ENCODE measurements around a stretch of chr2.

DNA sequence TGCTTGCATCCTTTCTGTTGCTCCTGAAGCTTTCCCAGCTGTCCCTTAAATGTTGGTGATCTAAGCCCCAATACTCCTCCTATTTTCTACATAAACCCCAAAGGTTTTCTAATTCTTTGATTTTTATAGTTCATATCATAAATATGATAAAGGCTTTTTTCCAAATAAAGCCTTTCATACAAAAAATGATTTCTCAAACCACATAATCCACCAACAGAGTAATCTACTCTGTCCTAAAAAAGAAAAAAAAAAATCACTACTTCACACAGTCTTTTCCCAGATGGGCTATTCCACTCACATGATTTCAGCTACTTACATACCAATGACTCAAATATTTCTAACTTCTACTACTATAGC, 57.2 kb downstream of the SLC66A3 start:
- PRO-cap = no peak
- RAMPAGE, long total RNA, 4 experiments = no peak in any of the 4 experiments

GRCh38 chr2:11303779-11304398, 40.5 kb downstream of the ROCK2 start:
- PRO-cap = no peak
- RAMPAGE, long total RNA, 4 experiments = no peak in any of the 4 experiments

DNA sequence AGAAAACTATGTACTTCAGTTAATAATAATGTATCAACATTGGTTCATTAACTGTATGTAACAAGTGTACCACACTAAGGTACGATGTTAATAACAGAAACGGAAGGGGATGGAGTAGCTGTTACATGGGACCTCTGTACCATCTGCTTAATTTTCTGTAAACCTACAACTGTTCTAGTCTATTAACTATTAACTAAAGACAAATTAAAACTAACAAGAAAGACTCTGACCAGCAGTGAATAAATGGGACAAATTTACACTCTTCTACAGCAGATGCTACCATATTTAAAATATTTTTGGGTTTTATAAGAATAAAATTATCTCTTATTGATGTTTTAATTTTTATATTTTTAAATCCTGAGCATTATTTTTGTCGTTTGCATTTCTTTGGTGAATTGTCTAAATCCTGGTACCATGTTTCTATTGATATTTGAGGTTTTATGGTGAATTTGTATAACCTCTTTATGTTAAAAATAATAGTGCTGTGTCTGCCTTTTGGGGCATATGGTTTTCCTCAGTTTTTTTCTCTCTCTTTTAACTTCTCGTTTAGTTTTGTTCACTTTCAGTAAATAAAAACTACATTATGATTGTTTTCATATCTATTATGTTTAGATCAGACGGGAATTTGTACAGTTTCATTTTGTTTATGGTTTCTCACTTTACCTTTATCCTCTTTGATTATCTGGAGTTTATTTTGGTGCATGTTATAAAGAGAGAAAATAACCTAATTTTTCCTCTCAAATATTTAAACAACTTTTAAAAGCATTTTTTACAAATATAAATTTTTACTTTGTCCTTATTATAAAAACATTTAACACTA, 31.1 kb downstream of the ROCK2 start:
- PRO-cap = no peak
- RAMPAGE, long total RNA, 4 experiments = no peak in any of the 4 experiments

GRCh38 chr2:11343437-11343975, 930 bp downstream of the ROCK2 start:
- PRO-cap = no peak
- RAMPAGE, long total RNA, 4 experiments = no peak in any of the 4 experiments

DNA sequence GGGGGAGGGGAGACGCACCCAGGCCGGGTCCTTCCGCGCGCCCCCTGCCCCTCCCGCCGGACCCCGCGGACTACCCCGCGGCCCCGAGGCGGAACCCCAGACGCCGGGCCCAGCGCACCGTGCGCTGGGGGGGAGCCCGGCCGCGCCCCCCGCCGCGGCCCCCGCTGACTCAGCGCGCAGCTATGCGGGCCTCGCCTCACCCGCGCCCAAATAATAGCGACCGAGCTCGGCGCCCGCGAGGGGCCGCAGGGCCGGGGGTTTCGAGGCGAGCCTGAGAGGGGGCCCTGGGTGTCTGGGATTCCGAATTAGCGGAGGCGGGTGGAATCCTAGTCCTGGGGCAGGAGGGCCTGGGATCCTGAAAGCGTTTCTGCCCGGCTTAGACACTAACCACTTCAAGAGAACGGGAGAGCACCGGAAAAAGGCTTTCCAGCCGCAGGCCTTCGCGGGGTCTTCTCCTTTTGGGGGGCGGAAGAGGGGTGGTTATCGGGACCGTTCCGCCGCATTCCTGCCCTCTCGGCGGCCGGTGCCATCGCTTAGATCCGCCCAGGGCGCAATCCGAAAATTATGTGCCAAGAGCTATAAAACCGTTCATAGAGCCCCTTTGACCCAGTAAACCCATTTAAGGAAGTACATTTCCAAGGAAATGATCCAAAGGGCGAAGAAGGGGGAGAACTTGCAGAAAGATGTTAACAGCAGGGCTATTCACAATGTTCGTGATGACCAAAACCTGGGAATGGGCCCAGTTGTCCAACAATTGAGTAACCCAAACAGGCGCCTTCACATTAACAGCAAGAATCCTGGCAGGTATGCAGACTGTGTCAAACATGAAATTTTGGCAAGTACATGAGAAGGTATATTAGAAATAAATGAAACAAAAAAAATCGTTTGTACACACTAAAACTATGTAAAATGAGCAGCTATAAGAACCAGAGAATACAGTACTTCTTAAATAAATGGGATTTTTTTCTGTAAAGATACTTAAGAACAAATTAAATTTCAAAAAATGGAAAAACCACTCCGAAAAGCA, 763 bp upstream of the ROCK2 start:
- PRO-cap = no peak
- RAMPAGE, long total RNA, 4 experiments = no peak in any of the 4 experiments

DNA sequence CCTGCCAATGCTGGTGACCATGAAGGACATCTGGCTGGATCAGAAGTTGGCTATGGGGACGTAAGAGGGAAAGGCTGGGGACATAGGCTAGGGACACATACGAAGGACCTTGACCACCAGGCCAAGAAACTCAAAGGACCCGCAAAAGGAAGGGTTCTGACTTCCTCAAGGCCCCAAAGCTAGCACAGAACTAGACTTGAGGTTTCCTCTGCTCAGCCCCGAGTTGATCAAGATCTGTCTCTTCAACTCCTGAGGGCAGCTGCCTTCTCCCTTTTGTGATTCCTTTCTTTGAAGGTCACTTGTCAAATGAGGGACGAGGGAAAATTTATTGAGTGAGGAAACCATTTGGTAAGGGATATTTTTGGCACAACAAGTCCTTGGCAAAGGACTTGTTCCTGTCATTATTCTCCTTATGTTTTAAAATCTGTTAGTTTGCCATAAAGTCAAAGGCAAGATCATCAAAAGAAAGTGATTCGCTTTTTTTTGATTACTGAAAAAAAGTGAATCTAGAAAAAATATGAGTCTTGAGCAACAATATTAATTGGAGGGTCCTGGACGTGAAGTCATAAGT, 12.3 kb upstream of the ROCK2 start:
- PRO-cap = no peak
- RAMPAGE, long total RNA, 4 experiments = no peak in any of the 4 experiments

DNA sequence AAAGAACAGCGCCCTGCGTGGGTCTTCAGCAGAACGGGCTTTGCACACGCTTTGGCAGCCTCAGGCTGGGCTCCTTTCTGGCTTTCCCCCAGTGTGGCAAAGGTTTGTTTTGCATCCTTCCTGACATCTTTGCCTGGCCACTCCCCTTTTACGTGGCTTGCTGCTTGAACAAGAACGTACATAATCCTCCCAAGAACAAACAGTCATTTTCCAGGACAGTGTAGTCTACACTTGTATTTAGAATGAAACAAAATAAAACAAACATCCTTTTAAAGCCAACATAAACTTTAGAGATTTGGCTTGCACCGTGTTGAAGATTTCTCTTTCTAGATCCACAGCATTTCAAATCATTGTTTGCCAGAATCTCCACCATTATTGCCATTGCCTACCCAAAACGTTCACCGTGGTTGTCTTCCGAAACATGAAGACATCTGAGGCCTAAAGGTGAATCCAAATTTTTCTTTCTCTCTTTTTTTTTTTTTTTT, 25.4 kb upstream of the GREB1 start:
- PRO-cap = no peak
- RAMPAGE, long total RNA, 4 experiments = no peak in any of the 4 experiments

DNA sequence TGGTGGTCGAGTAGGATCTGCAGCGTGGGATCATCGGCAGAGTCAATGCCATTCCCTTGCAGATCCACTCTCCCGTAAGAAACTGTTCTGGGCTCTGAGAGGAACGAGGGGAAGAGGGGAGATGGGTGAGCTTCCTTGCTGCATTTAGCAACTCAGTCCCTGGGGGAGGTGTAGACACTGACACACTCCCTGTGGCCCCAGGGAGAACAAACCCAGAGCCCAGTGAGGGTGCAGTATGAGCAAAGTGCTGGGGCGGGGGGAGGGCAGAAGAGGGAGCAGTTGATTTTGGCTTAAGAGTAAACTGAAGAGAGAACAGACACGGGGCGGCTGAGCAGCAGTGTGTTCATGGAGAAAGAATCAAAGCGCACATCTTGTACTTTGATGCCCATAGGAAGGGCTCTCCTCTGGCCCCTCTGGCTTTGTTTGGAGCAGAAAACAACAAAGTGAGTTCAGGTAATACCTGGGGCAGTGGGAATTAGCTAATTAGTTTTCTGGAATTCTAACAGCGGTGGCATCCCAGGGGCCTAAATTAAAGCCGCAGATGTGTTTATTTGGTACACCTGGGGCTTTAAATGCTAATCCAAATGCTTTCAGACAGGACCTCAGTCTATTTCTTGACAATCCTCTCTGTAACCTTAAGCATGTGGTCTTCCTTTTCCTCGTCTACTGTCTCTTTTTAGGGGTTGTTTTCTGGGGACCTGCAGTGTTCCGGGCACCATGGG, 8.7 kb downstream of the GREB1 start:
- PRO-cap = no peak
- RAMPAGE, long total RNA, 4 experiments = start-site peak on the plus strand in 2 of 4 experiments, centred at positions 258 to 295 of the sequence, 10 to 20 reads per replicate

DNA sequence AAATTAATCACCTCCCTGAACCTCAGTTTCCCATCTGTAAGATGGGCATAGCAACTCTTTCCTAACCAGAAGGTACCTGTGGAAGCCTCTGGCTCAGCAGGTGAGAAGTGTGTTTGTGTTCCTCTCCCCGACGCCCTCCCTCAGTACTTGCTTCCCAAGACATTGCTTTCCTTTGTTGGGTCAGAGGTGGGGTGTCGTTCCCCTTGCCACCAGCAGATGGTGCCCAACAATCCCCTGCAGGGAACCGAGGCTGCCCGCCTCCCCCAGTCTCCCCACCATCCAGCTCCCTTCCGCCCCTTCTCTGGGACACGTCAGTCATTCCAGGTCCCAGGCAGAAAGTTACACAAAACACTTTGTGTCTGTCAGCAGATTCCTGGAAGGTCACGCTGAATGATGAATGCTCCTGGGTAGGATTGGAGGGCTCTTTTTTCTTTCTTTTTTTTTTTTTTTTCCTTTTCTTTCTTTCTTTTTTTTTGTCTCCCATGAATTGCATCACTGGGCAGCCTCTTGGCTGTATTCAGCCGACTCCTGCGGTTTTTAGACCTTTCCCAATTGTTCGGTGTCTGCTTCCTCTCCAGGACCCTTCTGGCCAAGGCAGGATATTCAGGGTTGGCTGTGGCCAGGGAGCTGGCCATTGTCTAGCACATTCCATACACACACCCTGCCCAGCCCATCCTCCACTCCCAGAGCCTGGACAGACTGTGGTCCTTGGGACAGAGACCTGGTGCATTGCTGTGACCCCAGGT, 117.3 kb downstream of the LPIN1 start:
- PRO-cap = no peak
- RAMPAGE, long total RNA, 4 experiments = no peak in any of the 4 experiments

GRCh38 chr2:12313593-12314194, 403.0 kb upstream of the TRIB2 start:
- PRO-cap = no peak
- RAMPAGE, long total RNA, 4 experiments = no peak in any of the 4 experiments

DNA sequence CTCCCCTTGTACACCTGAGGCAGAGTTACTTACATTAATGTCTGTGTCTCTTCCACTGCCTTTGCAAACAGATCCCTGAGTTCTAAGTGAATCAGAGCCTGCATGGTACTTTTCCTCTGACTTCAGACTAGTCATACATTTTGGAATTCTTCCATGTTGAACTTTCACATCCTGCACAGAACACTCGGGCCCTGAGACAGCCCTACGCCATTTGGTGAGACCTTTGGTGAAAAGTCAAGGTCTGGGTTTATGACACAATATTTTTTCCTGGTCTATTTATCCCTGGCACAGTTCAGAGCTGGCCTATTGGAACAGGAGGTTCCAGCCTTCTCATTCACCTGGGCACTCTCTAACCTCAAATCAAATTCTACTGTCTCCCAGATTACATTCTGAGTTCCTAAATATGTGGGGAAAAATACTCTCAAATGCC, 398.6 kb upstream of the TRIB2 start:
- PRO-cap = no peak
- RAMPAGE, long total RNA, 4 experiments = no peak in any of the 4 experiments

GRCh38 chr2:12320843-12321739, 395.6 kb upstream of the TRIB2 start:
- PRO-cap = no peak
- RAMPAGE, long total RNA, 4 experiments = no peak in any of the 4 experiments

DNA sequence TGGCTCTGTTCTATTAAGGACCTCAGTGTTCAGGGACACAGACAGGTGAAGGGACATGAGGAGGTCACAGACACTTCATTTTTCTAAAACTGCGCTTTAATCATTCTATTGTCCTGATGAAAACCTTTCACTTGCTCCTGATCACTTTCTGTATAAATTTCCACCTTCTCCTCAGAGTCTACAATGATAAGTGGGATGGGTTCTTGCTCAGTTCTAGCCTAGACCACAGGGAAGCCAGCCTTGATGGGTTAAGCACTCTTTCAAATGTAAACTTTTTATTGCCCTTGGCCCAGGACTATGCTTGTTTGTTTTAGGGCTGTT, 59.5 kb downstream of the TRIB2 start:
- PRO-cap = no peak
- RAMPAGE, long total RNA, 4 experiments = no peak in any of the 4 experiments

- PRO-cap = no peak
- RAMPAGE, long total RNA, 4 experiments = no peak in any of the 4 experiments
Measured at GRCh38 chr2:12824994-12825619, 108.4 kb downstream of the TRIB2 start.

DNA sequence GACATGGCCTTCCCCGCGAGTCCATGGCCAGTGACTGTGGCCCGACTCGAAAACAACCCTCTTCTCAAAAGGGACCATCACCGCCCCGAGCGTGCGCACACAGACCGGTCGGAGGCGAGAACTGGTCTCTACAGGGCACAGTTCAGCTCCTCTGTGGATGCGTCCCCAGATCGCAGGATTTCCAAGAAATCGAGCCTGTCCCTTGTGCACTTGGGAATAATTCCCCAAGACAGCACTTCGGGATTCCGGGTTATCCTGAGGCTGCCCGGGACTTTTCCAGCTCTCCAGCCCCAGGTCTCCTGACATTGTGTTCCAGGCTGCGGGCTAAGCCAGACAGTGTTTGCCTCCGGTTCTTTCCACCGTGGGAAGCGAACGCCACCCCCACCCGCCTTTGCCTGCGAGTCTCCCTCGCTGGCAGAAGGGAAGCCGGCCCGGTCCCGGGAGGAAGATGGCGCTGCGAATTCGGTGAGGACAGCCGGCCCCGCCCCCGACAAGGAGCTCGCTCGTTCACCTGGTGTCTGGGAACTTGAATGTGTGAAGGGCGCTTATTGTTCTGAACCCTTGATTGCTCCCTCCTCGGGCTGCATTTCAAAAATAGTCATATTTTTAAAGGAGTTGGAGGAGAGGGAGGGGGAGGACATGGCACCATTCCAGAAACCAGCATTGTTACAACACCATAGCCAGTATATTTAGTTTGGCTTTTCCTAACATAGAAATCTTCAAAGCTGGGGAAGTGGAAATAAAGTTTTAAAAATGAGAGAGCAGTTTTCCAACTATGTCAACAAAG, 2.9 kb downstream of the LRATD1 start:
- PRO-cap = no peak
- RAMPAGE, long total RNA, 4 experiments = start-site peak on the plus strand in 1 of 4 experiments, centred at position 257 of the sequence, 6 reads per replicate

DNA sequence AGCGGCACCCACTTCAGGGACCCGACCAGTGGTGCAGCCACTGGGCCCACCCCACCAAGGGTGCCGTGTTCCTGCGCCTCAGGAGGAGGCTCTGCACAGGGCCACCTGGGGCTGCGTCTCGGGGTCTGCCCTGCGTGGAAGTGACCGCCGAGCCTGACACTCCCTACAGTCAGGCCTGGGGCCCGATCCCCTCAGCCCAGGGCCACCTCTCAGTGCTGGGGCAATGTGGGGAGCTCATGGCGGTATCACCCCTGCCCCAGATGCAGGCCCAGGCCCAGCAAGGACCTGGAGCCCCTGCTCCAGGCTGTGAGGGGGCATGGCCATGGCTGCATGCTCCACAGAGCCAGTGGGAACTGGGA, 452.7 kb downstream of the LRATD1 start:
- PRO-cap = no peak
- RAMPAGE, long total RNA, 4 experiments = no peak in any of the 4 experiments

- PRO-cap = no peak
- RAMPAGE, long total RNA, 4 experiments = no peak in any of the 4 experiments
Measured at GRCh38 chr2:16015630-16015990, 75.3 kb downstream of the MYCN start.

DNA sequence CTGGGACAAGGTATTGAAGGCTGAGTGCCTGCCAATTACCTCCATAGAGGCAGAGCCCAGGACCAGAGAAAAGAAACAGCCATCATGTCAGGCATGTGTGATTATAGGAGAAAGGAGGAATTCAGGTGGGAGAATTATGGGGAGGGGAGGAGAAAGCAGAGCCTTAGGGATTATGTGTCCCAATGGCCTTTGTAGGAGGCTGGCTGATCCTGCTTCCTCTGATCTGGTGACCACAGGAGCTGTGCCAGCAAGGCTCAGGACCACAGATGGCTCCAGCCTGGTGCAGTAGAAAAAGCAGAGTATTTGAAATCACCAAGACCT, 121.0 kb downstream of the MYCN start:
- PRO-cap = no peak
- RAMPAGE, long total RNA, 4 experiments = no peak in any of the 4 experiments

DNA sequence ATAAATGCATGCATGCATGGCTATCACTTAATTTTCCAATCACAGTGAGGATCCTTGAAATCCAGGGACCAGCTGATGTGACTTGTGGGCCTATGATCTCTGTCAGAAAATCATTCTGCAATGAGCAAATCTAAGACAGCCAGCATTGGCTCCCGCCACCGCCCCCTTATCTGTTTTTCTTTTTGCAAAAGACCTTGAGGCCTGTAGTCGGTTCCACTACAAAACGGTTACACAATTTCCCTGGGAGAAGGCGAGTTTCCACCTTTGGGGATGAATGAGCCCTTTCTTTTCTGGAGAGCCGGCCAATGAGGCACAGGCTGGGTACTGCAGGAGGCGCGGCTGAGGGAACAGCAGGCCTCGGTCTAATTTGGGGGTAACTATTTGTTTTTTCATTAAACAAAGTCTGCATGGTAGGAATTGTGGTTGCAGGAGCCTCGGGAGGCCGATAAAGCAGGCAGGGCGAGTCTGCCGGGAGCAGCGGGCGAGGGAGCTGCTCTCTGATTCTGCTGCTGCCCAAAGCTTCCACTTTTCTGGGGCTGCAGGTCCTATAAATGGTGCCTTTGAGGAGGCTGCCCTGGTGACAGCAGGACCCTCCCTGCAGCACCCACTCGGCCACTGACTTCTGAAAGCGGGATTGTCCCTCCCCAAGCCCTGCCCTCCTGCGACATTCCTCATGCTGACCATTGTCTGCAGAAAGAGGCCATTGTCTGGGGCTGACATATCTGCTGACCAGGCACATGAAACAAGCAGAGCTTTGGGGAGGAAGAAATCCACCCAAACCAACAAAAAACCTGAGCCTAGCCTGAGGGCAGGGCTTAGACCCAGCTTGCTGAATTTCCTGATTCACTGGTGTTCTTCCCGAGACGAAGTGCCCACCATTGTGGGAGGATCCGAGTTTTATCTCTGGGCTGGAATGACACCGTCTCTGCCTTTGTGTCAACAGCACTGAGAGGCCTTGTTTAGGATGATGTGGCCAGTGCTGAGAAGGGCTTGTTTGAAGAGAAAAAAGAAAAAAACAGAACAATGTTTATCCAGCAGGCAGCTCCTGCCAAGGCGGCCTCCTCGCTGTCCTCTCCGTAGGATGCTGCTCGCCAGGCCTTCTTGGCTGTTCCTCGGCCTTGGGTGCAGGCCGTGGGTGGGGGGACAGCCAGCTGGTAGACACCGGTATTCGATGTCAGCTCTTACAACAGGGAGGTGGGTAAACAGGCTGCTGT, 129.6 kb downstream of the MYCN start:
- PRO-cap = no peak
- RAMPAGE, long total RNA, 4 experiments = no peak in any of the 4 experiments

DNA sequence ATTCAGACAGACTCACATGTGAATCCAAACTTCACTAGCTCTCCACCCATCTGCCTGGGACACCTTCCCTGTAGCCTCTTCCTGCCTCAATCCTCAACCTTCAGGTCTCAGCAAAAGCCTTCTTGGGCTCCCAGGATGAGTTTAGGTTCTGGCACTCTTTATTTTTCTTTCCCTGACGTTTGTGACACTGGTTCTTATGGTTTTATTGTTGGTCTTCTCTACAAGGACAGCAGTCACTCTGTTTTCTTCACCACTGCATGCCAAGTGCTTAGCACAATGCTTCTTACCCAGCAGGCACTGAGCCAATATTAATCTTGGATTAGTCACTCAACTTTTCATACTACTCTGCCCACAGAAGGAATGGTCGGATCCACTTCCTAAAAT, 186.2 kb downstream of the MYCN start:
- PRO-cap = no peak
- RAMPAGE, long total RNA, 4 experiments = no peak in any of the 4 experiments

Measured in omental fat pad (tissue), 4 donors.